ENCODE results near the gene LRRTM2.

GRCh38 chr5:138465088-138465403 is 233 bp upstream of the EGR1 start:
- PRO-cap, result no peak
- RAMPAGE, long total RNA, result no peak

DNA sequence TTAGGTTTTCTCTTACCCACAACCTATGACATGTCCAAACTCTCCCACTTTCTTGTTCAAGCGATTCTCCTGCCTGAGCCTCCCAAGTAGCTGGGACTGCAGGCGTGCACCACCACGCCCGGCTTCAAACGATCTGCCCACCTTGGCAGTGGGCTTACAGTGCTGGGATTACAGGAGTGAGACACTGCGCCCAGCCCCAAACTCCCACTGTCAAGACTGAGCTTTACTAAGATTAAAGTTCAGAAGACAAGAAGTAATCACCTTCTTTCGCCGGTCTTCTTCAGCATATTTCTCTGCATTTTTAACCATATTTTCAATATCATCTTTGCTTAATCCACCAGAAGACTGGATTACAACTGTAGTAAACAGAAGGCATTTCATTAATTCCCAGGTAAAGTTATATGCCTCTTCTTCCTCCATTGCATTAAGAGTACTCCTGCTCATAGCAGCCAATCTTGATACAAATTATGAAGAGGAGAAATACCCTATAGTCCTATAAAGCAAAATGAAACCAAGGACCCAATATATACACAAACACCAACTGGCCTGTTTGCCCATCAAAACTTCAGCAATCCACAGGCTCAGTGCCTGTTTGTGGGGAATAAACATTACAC is 14.2 kb upstream of the ETF1 start:
- PRO-cap, result no peak
- RAMPAGE, long total RNA, result no peak

- PRO-cap, result no peak
- RAMPAGE, long total RNA, result no peak
Measured at GRCh38 chr5:138557755-138558754, 15.0 kb upstream of the ETF1 start.

DNA sequence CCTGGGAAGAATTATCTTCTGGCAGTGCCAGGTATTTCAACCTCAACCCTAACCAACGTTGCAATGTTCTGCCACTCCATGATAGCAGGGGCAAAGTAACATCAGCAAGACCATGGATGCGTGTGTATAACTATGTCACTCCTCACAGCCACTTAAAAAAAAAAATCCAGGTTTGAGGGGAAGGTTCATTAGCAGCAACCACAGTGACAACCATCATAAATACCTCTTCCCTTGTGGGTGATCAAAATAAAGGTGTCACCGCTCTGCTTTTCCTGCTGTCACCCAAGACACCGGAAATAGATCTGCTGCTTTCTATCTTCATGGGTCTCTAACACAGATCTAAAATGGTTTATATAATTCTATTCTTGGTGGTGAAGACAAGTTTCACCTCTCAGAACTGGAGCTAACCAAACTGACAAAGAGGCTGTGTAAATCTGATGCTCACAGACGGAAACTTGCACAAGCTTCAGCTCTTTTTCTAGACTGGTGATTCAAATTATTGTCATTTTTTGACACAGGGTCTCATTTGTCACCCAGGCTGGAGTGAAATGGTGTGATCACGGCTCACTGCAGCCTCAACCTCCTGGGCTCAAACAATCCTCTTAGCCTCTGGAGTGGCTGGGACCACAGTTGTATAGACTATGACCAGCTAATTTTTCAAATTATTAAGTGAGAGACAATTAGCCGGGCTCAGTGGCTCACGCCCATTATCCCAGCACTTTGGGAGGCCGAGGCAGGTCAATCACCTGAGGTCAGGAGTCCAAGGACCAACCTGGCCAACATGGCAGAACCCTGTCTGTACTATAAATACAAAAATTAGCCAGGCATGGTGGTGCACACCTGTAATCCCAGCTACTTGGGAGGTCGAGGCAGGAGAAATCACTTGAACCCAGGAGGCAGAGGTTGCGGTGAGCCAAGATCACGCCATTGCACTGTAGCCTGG is 9.7 kb downstream of the HSPA9 start:
- PRO-cap, result no peak
- RAMPAGE, long total RNA, result no peak

DNA sequence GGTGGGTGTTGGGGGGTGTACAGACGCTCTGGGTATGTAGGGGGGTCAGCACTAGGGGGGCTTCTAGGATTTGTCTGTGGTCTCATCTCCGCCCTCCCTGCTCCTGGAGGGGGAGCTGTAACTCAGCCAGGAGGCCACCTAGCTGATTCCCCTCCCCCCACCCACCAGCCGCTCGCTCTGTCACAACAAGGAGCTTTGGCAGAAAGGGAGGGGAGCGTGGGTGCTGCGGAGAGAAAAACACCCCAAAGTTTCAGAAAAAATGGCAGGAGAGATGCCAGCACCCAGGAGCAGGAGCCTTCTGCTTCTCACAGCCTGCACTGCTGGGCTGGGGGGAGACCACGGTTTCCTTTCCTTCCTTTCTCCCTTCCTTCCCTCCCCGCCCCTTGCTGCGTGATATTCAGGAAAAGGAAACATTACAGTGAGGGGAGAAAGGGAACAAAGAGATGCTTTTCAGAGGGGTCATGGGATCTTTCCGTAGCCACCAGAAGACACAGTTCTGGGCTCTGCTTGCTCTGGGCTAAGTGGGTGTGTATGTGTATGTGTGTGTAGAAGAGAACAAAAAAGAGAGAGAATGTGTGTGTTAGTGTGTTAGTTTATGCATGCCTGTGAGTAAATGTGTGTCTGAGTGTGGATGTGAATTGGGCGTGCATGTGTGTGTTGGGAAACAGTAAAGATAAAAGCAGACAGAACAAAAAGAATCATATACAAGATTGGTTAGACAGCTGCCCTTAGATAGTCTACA is 36.2 kb upstream of the HSPA9 start:
- PRO-cap, result no peak
- RAMPAGE, long total RNA, result no peak

- PRO-cap, result no peak
- RAMPAGE, long total RNA, result no peak
Measured at GRCh38 chr5:138875183-138875917, at the start of gene LRRTM2. Gene LRRTM2, minus strand, starts transcription at chr5:138875335.

GRCh38 chr5:138901416-138902263 is 26.5 kb upstream of the LRRTM2 start:
- PRO-cap, result no peak
- RAMPAGE, long total RNA, result no peak

DNA sequence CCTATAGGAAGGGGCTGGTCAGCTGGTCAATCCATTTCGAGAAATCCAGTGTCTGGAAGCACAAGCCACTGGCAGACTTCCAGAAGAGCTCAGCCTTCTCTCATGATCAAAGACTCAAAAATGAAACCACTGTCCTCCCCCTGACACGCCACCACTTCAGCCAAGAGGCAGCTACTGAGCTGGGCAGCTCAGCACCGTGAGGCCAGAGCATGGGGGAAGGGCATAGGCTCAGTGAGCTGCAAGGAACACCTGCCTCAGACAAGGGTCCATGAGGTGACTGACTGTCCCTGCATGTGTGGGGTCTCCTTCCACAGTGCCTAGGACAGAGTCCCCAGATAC is 100.0 kb upstream of the LRRTM2 start:
- PRO-cap, result no peak
- RAMPAGE, long total RNA, result no peak

GRCh38 chr5:139190108-139190687 is 8.0 kb downstream of the SIL1 start:
- PRO-cap, result no peak
- RAMPAGE, long total RNA, result no peak

DNA sequence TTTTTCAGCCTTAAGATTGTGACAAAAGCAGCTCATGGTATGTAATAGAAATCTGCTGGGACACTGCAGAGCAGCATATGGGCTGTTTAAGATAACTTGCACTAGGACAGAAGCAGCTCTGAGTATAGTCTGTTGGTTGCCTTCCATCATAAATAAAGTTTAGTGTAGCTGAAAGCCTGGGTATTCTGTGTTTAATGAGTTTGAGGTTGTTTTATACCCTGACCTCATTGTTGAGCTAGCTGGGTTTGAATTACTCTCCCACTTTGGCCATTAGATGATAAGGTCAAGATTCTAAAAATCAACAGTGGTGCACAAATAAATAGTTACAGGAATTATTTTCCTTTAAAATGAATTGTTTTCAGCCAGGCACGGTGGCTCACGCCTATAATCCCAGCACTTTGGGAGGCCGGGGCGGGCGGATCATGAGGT is 9.3 kb upstream of the PAIP2 start:
- PRO-cap, result no peak
- RAMPAGE, long total RNA, result no peak

DNA sequence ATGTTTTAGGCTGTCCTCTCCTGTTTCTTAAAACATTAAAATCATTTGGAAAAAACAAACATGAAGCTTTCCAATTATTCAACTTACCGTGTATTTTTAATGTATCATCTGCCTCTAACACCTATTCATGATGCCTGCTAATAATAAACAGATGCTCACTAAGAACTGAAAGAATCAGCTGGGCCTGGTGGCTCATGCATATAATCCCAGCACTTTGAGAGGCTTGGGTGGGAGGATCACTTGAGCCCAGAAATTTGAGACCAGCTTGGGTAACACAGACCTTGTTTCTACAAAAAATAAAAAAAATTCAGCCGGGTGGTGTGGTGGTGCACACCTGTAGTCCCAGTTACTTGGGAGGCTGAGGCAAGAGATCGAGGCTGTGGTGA is 19.8 kb downstream of the SLC23A1 start:
- PRO-cap, result no peak
- RAMPAGE, long total RNA, result no peak

- PRO-cap, result no peak
- RAMPAGE, long total RNA, result no peak
Measured at GRCh38 chr5:139368508-139369336, 14.4 kb downstream of the SLC23A1 start.

DNA sequence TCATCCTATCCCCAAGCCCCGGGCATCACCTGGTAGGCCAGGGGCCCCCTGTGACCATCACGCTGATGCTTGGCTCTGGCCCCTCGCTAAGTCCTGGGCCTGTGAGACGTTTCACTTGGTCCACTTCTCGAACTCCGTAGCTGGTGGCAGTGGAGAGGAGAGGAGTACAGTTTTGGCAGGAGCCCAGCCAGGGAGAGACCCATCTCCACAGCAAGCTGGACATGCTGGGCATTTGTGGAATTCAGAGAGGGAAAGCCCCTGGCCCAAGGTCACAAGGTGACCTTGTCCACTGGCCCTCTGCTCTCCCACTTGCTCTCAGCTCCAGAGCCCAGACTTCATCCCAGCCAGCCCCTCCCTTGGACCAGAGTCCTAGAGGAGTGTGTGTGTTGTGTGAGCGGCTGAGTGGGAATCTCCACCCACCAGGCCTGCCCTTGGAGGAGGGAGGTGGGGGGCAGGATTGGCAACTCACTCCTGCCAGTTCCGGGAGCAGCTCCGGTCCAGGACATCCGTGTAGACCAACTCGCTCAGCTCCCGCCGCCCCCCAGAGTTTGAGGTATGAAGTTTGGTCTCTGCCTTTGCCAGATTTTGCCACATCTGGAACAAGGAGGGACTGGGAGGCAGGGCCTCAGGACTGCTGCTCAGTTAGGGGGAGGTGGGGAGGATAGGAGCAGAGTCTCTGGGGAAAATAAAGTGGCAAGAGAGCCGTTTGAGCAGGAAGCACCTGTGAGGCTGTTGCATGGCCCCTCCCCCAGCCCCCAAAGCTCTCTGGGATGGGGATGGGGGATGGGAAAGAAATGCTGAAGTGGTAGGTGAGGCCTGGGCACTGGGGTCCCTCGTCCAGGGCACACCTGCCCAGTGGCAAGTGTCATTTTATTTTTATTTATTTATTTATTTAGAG is 1.5 kb downstream of the MZB1 start:
- PRO-cap, result no peak
- RAMPAGE, long total RNA, result no peak

GRCh38 chr5:139395827-139396527 is 1.1 kb upstream of the PROB1 start:
- PRO-cap, result no peak
- RAMPAGE, long total RNA, result no peak

GRCh38 chr5:139633200-139634451 is 14.5 kb upstream of the CXXC5 start:
- PRO-cap, result no peak
- RAMPAGE, long total RNA, result no peak

DNA sequence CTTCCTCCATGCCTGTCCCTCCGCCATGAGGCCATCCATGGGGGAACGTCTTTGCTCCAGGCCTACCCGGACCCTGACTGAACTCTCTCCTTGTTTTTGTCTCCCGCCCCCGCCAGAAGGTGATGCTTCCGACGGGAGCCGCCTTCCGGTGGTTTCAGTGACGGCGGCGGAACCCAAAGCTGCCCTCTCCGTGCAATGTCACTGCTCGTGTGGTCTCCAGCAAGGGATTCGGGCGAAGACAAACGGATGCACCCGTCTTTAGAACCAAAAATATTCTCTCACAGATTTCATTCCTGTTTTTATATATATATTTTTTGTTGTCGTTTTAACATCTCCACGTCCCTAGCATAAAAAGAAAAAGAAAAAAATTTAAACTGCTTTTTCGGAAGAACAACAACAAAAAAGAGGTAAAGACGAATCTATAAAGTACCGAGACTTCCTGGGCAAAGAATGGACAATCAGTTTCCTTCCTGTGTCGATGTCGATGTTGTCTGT is 34.6 kb downstream of the CXXC5 start:
- PRO-cap, result no peak
- RAMPAGE, long total RNA, result no peak

DNA sequence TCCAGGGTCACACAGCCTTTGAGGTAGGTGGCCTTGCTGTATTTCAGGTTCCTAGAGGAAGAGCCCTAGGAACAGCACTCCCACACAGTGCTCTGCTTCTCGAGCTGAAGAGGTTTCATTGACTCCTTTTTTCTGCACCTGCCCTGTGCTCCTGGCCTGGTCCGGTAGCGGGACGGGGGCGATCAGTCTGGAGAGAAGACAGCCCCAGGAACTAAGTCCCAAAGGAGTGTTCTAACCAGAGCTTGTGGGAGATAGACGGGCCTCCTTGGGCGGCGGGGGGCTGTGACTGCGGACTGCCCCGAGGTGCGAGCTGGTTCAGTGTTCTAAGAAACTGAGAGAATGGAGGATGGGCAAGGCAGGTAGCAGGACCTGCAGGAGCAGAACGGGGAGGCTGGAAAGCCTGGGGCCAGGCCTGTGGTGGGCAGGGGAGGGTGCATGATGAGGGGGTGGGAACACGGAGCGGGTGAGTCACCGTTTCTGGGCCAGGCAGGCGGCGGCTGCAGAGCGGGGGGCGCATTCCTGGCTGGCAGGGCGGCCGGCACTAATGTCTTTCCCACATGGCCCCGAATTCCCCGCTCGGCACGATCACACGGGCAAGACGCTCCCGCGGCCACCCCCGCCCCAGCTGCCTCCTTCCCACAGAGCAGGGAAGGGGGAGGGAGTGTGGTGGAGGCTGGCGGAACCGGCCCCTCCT is 48.5 kb downstream of the CXXC5 start:
- PRO-cap, result no peak
- RAMPAGE, long total RNA, result no peak

DNA sequence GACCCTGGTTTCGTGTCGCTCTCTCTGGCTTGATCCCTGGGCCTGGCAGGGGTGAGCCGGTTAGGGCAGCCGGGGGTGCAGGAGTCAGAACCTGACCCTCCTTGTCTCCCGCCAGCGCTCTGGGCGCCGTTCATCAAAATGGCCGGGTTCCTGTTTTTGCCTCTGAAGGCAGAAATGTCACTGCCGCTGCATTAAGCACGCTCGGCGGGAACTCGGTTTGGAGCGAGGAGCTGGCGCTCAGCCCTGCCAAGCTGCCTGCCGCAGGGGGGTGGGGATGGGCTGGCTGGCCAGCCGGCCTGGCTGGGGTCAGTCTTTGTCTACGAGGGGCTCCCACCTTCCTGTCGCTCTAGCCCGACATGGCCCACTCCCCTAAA is 63.7 kb downstream of the CXXC5 start:
- PRO-cap, result no peak
- RAMPAGE, long total RNA, result no peak

DNA sequence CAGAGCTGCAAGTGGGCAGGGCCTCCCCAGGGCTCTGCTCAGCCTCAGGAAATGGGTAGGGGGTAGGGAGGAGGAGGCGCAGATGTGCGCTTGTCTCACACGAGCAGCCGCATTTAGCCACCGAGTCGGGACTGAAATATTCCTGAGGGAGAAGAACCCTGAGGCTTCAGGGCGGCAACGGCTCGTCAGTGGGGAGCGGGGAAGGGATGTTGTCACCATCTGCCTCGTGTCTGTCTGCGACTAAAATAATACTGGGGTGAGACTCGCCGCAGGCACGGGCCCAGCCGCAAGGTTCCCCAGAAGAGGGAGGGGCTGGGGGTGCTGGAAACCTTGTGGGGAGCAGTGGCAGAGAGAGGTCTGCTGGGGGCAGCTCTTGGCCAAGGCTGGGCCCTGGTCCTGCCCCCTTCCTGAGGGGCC is 55.3 kb upstream of the PSD2 start:
- PRO-cap, result no peak
- RAMPAGE, long total RNA, result no peak

- PRO-cap, result no peak
- RAMPAGE, long total RNA, result no peak
Measured at GRCh38 chr5:139760554-139761251, 34.9 kb upstream of the PSD2 start.